Sternocleidomastoid (tissue), 1 donor: ENCODE measurements around a stretch of chr21.

GRCh38 chr21:37431018-37431341 lies 64.4 kb downstream of the DYRK1A start:
- PRO-cap = no peak

DNA sequence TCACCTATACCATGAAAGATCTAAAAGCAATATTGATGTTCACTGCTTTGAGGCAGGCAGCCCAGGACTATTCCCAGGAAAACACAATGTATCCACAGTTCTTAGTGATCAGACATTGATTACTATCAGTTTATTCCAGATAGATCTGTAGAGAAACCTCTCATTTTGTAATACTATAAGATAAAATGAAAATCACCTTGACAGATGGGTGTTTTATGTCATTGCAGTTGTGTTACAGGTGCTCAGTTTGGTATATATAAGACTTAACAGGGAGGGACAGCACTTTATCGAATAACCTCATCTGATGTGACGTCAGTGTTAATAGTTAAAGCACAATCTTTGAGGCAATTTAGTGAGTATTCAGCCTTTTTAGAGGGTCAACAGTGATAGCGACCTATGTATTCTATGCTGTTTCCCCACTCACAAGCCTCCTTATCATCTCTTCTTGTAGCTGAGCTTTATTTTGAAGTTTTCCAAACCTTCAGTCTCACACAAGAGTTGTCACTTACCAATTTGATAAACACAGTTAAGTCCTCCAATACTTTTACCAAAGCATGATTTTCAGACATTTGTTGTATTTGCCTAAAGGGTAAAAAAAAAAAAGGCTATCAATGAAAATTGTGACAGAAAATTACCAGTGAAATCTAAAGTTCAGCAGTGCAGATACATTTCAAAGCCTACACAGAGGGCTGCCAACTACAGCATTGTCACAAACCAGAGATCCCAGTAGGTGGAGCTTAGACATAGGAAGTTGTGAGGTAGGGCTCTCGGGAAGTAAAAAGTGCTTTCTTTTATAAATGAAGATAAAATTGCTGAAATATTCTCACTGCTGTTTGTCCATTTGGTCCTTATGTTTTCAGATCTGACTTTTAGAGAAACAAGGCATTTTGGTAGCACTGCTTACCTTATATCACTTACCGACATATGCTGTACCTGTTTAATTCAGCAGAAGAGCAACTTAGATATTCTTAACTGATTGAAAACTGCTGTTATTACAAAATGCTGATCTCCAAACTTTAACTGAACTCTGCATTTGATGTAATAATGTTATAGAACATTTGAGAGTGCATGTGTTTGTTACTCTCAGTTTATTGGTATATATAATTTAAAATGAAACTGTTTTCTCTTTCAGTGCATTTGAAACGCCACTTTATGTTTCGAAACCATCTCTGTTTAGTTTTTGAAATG lies 122.9 kb downstream of the DYRK1A start:
- PRO-cap = no peak

DNA sequence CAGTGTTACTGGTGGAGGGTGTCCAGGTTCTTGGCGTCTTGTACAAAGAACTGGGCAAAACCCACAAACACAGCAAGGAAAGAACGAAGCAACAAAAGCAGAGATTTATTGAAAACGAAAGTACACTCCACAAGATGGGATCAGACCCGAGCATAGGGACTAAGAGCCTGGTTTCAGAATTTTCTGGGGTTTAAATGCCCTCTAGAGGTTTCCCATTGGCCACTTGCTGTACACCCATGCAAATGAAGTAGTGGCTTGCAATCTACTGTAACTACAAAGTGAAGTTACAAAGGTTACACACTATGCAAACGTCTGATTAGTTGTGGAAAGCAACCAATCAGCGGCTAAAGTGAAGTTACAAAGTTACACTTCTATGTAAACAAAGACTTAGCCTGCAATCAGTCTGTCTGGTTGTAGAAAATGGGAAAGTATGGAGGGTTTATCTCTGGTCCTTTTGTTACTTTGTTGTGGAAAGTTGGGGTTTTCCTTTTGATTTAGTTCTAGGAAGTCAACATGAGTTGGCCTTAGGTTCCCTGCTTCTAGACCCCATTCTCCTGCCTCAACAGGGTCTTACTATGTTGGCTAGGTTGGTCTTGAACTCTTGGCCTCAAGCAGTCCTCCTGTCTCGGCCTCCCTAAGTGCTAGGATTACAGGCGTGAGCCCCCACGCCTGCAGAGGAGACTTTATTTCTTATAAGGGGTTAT lies 199.3 kb downstream of the DYRK1A start:
- PRO-cap = no peak

DNA sequence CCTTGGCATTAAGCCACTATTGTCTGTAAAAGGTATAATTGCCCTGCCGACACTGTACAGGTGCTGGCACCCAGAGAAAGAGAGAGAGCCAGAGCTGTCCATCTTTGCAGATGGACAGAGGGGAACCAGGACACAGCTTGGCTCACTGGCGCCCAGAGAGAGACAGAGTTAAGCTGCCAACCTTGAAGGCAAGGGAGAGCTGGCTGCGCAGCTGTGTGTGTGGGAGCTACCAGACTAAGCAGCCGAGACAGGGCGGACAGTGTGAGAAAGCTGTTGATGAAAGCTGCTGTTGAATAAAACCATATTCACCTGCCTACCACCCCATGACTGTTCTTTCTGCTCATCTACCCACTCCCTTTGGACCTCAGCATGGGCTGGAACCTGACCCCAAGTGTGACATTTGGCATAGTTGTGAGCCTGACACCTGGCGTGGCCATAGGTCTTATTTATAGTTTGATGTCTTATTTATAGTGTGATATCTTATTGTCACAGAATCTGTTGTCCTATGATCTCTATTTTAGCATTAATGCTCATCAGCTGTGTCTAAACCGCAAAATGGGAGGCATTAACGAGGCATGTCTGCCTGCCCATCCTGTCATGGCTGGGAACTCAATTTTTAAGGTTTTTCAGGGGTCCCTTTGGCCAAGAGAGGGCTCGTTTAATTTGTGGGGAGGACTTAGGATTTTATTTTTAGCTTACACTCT lies 200.7 kb downstream of the DYRK1A start:
- PRO-cap = no peak

DNA sequence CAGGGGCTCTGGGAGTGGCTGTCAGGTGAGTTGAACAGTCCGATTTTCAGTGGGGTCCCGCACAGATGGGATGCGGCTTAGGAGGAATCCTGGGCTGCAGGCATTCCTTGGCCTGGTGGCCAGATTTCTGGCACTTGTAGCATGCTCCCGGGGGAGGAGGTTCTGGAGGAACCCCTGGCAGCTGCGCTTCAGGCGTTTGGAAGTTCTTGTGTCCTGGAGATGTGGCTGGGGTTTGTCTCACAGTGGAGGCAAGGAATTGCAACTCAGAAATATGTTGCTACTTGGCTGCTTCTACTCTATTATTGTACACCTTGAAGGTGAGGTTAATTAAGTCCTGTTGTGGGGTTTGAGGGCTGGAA lies 223.7 kb downstream of the DYRK1A start:
- PRO-cap = no peak

GRCh38 chr21:37627070-37627700 lies 260.6 kb downstream of the DYRK1A start:
- PRO-cap = no peak

DNA sequence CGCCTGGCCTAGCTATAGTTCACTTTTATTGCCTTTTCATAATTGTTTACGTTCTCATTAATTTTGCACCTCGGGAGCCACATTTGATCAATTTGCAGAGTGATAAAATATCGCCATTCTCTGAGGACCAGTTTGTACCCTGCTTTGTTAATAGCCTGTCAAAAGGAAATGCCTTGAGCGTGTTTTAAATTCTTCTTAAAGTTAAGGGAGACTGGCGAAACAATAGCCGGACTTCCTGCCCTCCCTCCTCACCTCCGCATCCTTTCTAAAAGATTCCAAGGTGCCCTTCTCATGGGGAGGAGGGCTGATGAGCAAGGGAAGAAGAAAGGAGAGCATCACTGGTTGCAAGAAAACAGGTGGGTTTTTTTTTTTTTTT lies 271.6 kb downstream of the KCNJ6 start:
- PRO-cap = no peak

DNA sequence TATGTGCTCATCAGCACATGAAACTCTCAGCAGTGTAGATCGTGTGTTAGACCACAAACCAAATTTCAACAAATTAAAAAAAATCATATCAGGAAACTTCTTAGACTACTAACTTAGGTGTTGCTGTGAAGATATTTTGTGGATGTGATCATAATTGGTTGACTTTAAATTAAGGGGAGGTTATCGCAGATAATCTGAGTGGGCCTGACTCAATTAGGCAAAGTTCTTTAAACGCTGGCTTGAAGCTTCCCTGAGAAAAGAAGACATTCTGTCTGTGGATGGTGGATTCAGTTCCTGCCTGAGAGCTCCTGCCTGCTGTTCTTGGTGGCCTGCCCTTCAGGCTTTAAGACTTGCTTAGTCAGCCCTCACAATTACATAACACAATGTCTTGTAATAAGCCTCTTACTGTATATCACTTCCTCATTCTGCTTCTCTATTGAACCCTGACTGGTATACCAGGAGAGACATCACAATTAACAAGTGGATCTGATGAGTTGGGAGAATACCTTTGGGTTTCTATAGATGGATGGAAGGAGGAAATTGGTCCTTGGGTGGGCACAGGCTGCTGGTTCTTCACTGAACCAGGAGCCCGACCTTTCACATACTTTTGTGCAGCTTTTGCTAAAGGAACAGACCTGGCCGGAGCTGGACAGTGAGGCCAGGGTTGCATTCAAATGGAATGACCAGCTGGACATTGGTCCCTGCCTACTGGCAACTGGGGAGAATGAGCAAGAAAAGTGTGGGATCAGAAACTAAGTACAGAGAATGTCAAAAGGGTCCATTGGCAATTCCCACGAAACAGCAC lies 50.2 kb downstream of the KCNJ6 start:
- PRO-cap = unidirectional peak, minus-strand start at position 310 of the sequence

- PRO-cap = no peak
Observed at GRCh38 chr21:37914365-37915007, 1.8 kb downstream of the KCNJ6 start.

DNA sequence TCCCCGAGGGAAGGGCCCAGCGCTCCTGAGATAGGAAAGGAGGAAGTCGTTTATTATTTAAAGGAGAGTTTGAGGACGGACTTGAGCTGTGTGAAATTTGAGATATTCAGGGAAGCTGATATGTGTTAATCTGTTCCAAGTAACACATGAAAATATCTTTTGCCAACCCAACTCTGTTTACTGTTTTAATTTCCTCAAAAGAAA lies 37.6 kb upstream of the KCNJ15 start:
- PRO-cap = no peak

DNA sequence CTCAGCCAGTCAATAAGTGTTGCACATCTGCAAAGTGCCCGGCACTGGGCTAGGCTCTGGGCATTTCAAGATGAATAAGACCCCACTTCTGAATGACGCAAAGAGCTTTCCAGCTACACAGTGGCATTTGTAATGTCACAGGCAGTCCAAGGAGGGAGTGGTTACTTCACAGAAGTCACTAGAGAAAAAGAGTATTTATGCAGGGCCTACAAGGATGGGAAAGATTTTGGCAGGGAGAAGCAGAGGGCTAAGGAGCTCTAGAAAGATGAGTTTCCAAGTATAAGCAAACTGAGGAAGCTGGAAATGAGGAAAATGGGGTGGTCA lies 93.3 kb downstream of the KCNJ15 start:
- PRO-cap = no peak

DNA sequence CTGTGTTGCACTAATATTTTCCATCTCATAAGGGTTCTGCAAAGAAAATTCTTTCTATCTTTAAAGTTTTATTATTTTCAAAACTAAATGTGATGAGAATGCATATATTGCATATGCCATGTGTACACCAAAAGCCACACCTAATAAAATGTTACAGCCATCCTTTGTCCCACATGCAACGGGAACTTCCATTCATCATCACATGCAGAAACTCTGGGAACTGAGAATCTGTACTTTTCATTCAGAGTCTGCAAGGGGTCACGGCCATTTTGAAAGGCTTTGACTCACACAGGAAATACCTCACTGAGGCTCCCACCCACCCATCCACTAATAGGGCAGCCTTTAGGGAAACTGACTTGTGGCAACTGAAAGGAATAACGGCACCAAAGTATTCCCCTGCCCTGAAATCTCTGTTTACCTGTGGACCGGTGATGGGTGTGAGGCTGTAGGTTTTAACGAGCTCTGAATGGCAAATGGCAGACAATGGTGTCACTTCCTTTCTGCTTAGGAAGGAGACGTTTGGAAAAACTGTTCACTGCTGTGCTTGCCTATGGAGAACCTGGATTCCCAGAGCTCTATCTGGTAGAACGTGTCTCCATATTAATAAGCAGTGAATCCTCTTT lies 37.8 kb downstream of the ERG start:
- PRO-cap = no peak

- PRO-cap = bidirectional peak, plus-strand start at chr21:38489286, minus-strand start at chr21:38489047
Observed at GRCh38 chr21:38489151-38489529, 9.1 kb downstream of the ERG start.

DNA sequence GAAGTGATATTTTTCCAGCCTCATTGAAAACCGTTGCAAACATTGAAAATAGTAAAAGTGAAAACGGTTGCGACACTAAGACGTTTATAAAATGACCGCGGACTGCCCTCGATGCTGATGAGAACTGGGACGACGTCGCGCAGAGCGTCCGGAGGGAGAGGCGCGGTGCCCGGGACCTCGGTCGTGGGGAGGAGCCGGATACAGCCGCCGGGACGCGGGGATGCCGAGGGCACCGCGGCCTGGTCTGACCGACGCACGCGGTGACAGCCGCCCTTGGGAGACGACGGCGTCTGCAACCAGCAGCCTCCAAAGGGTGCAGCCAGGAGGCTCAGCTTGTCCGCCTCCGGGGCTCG lies 144.5 kb upstream of the ETS2 start:
- PRO-cap = bidirectional peak, plus-strand start at position 213 of the sequence, minus-strand start at position 126 of the sequence

- PRO-cap = no peak
Observed at GRCh38 chr21:38823351-38823778, 17.6 kb downstream of the ETS2 start.

DNA sequence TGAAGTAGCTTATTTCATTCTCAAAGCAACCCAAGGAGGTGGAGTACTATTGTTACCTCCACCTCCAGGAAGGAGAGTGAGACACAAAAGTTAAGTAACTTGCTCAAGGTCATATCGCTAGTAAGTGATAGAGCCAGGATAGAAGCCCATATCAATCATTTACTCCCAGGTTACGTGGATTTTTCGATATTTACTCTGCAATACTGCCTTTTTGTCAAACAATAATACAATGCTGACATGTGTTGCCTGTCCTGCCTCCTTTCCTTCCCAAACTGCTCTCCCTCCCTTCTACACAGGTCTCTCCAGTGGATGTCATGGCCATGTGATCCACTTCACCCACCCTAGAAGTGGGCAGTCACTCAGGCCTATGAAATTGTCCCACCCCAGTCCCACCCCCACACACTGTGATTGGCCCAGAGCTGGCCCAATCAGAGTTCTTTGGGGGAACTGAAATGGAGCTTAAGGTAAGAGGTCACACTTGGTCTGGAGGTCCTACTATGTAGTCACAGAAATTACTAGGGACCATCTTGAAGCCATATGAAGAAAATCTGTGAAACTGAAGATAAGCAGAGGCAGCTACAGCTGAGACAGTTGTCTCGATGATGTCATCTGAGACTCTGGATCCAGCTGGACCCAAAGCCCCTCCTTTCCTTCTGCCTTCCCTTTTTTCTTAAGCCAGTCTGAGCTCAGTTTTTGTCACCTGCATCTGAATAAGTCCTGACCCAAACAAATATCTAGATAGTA lies 143.1 kb downstream of the ETS2 start:
- PRO-cap = no peak

DNA sequence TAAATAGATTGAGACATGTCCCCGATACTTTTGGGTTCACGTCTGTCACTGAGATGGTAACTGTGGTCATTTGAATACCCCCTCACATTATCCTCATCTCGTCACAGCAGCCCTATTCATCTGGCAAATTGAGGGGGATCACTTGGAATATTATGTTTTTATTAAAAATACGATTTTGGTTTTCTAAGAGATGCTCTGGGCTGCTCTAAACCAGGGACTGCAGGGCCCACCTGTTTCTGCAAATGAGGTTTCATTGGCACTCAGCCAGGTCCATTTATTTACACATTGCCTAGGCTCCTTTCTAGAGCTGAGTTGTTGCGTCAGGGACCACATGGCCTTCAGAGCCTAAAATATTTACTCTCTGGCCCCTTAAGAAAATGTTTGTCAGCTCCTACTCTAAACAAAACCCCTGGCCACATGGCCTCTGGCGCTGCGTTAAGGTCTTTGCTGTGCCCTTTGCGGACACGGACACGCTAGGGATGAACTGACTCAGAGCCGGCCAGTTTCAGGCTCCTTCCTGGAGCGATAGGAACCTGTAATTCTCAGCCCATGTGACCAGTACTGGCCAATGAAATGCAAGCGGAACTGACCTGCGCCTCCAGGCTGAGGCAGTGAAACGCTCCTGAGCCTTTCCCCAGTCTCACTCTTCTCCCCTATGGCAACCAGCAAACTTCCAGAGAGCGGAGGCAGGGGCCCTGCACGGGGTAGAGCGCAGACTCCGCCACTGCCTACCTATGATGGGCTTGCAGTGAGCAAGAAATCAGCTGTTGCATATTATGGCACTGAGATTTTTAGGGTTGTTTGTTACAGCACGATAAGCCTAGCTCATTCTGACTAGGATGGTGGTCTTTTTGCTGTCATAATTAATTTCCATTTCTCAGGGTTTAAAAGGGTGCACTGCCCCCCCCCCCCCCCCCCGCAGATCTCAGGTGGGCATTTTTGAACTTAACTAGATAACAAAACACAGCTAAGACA lies 160.2 kb downstream of the ETS2 start:
- PRO-cap = bidirectional peak, plus-strand start at position 676 of the sequence, minus-strand start at position 527 of the sequence

- PRO-cap = no peak
Observed at GRCh38 chr21:38988306-38989424, 182.9 kb downstream of the ETS2 start.

GRCh38 chr21:39098571-39099241 lies 84.5 kb downstream of the PSMG1 start:
- PRO-cap = no peak

- PRO-cap = no peak
Observed at GRCh38 chr21:39141714-39142088, 41.5 kb downstream of the PSMG1 start.